Metastatic Pancreatic Carcinoma in the Ovary (tissue), 1 donor: ENCODE measurements around the genes H3-3B and UNC13D.

DNA sequence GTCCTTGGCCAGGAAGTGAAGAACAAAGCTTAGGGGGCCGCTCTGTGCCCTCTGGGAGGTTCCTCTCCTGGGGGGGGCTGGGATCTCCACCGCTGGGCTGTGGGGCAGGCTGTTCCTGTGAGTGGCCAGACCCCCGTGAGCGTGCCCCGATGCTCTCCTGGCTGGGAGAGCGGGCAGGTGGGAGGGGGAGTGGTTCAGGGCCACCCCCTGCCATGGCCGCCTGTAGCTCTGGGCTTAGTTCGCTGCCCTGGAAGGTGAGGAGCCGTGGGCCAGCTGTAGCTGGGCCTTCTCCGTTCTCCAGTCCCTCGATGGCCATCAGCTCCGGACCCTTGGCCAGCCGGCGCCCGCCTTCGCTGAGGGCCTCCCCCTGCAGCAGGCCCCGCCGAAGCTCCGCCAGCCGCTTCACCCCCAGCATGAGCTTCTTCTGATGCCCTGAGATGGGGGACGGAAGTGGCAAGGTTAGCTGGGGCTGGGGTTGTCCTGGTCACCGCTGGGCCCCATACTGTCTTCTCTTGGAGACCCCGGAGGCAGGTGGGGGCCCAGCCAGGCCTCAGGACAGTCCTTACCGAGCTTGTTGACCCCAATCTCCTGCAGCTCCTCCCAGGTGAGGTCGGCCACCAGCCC lies 12.4 kb downstream of the CASKIN2 start:
- PRO-cap, result no peak

DNA sequence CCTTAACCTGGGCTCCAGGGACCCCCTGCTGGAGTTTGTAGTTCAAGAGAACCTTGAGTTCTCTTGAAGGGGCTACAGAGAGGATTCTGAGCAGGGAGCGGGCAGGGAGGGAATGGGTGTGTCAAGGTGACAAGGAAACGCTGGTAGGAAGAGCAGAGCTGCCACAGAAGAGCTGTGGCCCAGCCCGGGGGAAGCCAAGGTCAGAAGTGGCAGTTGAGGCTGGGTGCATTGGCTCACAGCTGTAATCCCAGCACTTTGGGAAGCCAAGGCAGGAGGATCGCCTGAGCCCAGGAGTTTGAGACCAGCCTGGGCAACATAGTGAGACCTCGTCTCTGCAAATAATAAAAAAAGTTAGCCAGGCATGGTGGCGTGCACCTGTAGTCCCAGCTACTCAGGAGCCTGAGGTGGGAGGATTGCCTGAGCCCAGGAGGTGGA lies 1.2 kb downstream of the LLGL2 start:
- PRO-cap, result no peak

DNA sequence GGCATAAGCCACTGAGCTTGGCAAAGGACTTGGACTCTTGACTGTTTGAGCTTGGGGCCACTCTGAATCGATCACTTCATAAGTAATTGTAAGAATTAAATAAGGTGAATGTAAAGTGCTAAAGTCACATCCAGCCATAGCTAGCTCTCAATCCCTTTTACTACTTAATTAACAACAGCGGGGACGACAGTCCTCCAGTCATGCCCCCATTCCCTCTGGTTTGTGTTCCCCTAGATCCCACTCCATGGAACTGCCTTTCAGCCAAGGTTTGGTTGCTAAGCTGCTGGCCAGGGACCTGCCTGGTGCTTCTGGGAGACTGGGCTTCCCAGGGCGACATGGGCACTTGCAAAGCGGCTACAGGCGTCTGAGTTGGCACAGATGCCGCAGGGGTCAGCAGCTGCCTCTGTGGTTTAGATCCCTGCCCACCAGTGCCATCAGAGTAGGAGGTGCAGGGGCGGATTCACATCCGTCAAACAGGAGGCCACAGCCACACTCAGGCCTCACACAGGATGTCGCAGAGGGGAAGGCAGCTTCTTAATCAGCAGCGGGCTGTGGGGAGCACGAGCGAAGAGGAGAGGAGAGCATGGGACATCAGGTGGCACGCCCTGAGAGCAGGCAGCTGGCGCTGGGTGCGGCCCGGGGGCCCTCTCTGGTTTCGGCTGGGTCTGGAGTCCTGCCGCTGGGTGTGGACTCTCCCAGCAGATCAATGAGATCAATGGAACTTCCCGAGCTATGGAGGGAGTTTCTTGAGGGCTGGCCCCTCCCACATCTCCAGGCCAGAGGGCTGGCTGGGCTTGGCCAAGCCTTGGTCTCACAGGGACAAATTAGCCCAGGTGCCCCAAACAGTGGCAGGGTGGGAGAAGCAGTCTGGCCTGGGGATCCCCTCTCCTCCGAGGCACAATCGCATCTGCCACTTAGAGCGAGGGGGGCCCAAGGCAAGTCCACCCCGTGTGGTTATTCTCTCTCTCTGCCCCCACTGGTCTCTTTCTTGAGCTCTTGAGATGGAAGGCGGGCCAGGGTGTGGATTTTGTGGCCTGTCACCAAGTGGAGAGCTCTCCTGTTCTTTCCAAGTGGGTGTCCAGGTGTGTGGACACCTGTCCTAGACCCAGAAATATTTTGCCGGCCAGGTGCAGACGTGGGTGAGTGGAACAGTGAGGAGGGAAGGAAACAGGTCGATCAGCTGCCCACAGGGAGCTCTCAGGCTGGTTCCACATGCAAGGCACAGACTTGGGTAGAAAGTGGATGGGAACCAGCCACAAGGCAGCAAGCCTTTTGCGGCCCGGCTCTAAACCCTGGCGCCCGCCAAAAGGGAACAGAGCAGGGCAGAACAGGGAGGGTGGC lies 9.7 kb downstream of the LLGL2 start:
- PRO-cap, result no peak

DNA sequence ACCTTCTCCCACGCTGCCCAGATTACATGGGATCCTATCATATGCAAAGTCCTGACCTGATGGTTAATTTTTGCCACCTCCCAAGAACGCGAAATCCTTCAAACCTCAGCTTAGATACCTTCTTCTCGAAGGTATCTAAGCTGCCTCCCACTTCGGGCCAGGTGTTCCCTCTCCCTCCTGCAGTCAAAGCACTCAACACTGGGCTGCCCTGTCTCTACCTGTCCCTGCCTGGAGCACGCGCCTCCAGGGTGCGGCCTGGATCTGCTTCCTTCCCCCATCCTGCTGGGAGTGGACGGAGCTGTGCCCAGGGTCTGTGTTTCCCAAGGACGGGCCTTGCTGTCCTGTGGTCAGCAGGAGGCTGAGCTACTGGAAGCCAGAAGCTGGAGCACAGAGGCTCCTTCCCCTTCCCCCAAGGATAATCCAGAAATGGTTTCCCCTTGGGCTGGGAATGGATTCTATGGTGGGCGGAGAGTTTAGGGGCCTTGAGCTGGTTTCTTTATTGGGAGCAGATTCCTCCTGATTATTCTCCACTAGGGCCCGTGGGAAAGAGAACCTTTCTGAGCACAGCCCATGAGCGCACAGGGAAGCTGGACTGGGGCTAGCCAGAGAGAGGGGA lies 16.7 kb downstream of the LLGL2 start:
- PRO-cap, result no peak

- PRO-cap, result no peak
Observed at GRCh38 chr17:75555406-75556332, 30.2 kb downstream of the LLGL2 start.

- PRO-cap, result no peak
Observed at GRCh38 chr17:75577657-75578302, 9.8 kb upstream of the MYO15B start.

DNA sequence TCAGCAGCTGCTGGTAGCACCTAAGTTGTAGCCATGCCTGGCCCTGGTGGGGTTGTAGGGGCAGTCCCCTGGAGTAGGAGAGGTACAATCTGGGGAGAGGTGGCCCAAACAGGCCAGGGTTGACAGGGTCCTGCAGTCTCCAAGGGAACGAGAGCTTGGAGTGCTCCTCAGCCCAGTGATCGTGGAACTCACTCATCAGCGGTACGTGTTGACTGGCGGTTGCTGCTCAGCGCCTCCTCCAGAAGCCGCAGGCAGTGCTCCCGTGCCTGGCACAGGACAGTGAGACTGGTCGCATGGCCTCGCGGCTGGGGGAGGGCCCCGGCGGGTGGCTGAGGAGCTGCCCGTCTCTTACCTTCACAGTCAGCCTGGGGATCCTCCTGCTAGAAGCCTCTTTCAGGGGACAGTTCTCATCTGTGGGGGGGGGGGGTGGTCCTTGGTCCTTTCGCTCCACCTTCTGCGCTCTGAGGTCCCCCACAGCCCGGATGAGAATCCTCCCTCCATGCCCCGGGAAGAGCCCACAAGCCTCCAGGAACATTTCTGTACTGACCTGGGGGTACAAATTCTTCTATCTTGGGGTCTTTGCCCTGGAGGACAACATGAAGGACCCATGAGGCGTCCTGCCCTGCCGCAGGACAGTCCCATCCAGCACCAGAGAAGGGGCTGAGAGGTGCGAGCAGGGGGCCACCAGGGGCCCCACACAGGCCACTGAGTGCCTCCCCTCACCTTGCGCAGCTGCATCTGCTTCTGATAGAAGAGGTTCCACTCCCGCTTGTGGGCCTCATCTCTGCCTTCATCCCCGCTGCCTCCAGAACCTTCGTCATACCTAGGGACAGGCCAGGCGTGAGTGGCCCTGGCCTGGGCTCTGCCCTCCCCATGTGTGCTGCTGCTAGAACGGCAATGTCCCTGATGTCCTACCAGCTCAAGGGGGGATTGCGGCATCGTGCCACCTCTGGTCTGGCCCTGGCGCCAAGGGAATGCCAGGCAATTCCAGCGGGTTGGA lies 2.5 kb upstream of the SMIM5 start:
- PRO-cap, result no peak

- PRO-cap, result no peak
Observed at GRCh38 chr17:75632891-75633347, 315 bp upstream of the SMIM5 start.

DNA sequence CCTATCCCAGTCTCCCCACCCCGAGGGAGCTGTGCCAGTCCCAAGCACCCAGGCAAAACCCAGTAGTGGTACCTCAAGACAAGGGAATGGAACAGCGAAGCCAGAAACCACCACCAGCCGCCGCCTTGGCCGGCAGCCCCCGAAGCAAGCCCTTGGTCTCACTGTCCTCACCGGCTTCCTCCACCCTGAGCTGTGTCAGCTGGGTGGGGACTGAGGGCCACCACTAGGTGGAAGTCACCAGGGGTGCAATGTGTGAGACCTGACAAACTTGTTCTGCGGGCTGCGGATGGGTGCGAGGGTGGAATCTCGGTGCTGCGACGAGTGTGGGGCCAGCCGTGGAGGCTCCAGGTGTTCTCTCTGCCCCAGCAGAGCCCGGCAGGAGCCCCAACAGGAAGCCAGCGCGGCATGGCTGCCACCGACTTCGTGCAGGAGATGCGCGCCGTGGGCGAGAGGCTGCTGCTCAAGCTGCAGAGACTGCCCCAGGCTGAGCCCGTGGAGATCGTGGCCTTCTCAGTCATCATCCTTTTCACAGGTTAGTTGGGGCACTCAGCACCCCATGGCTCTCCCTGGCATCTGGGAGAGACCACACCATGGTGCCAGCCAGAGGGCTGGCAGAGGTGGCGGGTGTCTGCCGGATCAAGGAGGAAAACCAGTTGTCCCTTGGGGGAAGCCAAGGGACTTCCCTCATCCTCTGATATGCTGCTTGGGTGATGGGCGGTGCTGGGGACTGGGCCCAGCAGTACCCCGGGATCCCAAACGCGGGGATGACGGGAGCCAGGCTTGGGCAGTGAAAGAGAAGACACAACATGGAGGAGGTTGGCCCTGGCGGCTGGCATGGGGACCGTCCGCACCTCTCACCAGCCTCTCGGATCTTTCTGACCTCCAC lies 6.0 kb upstream of the SMIM6 start:
- PRO-cap, result no peak

GRCh38 chr17:75689489-75689812 lies 22.3 kb downstream of the SAP30BP start:
- PRO-cap, result no peak

DNA sequence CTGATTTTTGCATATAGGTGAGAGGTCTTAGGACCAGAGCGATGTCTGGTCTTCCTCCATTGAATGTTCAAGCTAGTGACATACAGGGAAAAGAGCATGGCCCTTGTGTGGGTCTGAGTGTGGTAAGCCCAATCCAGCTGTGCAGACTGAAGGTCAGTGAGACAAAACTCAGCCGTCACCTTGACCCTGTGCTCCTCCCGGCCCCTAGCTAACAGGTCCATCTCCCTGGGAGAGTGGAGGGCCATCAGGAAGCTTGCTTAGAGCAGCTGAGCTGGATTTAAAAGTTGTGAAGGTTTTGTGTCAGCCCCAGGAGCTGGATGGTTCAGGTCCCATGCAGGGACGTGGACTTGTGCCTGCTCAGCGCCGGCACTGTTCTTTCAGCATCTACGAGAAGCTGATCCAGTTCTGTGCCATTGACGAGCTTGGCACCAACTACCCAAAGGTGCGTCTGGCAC lies 18.3 kb upstream of the ITGB4 start:
- PRO-cap, result no peak

- PRO-cap, result no peak
Observed at GRCh38 chr17:75756243-75757270, 8.4 kb downstream of the GALK1 start.

DNA sequence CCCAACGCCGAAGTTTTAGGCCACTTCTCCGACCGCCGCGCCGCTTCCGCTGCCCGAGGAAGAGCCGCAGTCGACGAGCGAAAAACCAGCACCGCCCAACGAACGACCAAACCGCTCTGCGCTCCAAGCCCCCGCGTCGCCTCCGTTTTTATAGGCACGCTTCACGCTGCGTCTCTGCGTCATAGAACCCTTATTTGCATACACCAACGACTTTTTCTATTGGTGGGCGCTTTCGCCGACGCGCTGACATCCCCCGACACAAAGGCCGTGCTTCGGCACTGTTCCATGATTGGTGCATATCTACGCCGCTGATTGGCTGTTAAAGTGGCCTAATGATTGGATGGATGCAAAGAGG lies at the start of gene H3-3B:
H3-3B (minus strand) TSS at position 124 of the 355 bp plus-strand sequence.
- PRO-cap, result bidirectional peak, plus-strand start outside the sequence, minus-strand start at position 124 of the sequence

DNA sequence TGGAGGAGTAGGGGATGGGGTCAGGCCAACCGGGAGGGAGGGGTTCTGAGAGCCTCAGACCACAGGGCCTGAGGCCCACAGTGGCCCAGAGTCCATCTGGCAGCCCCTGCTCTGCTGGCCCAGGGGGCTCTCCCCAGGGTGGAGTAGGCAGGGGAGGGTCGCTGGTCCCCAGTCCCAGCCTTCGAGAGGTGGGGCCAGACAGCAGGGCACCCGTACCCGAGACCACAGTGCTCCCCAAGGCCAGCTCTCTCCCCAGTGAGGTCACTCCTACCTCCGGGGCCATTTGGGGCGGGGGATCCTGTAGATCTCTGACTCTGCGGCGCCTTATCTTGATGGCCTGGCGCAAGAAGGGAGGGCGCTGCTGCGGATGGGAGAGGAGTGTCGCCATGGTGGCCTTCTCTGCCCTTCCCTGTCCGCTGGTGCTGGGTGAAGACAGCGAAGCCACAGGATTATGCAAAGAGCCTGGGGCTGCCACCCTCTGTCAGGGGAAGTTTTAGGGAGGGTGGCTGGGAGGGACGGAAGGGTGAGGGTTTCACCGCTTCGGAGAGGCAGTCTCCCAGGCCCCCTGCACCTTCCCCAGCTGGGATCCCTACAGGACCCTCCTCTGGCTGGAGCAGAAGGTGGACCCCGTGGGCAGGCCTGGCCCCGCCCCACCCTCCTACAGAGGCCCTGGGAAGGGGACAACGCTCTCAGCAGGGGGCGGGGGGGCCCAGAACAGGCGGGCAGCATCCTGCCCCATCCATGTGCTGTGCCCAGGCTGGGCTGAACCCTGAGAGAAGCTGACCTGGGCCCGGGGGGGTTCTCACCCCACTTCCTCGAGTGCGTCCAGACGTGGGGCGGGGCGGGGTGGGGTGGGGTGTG lies at the start of gene UNC13D:
UNC13D (minus strand) TSS at position 455 of the 861 bp plus-strand sequence.
- PRO-cap, result no peak

DNA sequence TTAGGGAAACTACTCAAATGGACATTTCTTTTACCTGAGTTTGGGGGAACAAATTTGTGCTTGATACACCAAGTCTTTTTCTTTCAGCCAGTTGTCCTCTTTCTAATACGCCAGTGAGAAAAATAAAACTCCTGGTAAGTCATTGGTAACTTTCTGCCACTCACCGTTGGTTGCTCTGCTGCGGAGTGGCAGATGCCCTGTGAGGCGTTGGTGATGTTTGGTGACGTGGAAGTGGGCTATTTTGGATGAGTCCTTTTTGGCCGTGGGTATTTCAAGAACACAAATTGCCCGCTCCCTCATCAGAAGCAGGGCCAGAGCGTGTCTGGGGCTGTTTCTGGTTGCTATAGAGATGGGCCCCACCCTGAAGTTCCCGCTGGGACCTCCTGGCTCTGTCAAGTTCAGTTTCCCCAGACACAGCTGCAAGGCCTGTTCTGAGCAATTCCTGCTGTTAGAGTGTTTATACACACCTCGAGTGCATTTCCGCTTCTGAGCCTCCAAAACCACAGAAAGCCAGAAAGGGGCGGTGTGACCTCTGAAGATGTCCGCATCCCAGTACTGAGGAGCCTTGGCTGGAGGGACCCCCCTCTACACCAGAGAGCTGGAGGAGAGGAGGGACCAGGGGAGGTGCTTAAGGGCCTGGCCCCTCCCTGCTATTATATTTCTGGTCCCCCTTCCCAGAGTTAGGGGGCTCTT lies 9.2 kb upstream of the WBP2 start:
- PRO-cap, result no peak

- PRO-cap, result no peak
Observed at GRCh38 chr17:75894905-75896092, 1.5 kb downstream of the TRIM65 start.

DNA sequence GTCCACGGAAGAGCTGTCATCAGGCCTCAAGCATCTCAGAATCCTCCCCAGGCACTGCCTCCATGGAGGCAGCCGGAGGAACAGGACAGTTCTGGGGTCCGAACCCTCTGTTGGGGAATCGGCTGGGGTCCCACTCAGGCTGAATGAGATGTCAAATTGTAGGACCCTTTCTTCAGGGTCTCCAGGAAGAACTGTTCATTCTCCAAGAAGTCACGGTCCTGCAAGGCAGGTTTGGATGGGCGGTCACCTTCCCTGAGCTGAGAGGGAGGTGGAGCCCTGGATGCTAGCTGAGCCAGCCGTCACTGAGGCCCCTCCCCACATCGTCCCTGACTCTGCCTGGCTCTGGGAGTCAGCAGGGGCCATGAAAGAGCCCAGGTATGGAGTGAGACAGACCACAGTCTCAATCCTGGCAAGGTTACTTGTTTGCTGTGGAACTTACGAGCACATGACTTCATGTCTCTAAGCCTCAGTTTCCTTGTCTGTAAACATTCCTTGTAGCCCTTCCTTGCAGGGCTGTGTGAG lies 6.0 kb upstream of the MRPL38 start:
- PRO-cap, result bidirectional peak, plus-strand start at position 364 of the sequence, minus-strand start at position 259 of the sequence

DNA sequence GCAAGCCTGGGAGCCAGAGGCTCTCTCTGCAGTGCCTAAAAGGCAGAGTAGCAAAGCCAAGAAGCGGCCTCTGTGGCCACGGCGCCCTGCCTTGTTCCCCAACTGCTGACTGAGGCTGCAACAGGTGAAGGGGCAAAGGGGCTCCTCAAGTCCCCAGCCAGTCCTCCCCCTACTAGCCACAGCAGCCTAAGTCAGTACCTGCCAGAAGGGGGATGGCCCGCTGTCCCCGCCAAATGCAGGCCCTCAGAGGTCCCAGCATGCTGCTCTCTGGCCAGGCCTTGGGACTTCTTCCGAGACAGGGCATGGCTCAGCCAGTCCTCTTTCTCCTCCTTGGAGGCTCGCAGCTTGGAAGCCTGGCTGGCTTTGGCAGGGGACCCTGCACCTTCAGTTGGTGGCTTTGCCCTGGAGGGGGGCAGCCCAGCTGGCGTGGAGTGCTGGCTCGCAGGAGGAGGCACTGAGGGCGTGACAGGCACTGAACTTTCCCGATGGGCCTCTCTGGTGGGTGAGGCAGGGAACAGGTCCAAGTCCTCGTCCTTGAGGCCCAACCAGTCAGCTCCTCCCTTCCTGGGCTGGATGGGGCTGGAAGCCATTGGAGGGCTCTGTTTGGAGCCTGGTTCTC lies 17.7 kb downstream of the FBF1 start:
- PRO-cap, result no peak

- PRO-cap, result no peak
Observed at GRCh38 chr17:75996577-75997141, 4.0 kb upstream of the CDK3 start.

DNA sequence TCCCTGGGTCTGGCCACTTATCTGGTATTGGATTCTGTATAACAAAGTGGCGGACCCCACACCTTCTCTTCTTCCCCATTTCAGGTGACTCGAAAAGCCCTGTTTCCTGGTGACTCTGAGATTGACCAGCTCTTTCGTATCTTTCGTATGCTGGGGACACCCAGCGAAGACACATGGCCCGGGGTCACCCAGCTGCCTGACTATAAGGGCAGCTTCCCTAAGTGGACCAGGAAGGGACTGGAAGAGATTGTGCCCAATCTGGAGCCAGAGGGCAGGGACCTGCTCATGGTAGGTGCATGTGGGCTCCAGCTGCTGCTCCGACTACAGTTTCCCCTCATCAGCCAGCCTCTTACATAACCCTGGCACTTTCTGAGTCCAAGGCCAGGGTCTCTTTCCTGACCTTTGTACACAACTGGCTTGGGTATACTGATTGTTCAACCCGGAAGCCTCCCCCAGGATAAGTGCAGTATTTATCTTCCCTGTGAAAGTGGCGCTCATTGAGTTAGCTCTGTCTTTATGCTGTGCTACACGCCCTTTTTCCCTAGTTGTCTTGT lies 2.5 kb downstream of the CDK3 start:
- PRO-cap, result no peak